ENCODE data around the genes FOXN4, UBE3B and TRPV4.

DNA sequence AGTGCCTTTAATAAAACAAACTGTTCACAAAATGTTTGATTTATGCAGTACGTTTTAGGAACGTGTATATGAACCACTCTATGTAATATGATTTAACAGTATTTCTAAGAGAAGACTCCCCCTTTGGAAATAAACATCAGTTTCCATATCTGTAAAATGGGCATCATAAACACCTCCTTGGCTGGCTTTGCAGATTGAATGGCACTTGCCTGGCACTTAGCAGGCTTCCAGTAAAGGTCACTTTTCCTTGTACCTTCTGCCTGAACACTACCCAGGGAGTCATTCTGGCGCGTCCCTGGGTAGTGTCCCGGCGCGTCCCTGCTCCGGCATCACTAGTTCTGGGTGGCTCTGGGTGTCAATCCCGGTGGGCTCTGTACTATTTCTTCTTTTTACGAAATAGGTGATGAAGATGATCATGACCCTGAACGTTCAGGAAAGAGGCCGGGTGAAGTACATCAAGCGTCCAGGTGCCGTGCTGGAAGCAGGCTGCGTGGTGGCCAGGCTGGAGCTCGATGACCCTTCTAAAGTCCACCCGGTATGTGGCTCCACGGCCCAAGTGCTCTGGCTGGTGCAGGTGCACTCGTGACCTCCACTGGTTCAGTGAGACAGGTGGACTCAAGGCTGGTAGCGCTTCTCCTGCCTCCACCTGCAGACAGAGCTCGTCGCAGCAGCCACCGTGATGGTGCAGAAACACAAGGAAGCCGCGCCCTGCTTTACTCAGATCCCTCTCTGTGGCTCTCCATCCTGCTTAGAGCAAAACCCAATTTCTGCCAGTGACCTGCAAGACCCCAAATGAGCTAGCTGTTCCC is 85.0 kb downstream of the ACACB start:
- PRO-cap, 2 experiments: no peak in any of the 2 experiments

DNA sequence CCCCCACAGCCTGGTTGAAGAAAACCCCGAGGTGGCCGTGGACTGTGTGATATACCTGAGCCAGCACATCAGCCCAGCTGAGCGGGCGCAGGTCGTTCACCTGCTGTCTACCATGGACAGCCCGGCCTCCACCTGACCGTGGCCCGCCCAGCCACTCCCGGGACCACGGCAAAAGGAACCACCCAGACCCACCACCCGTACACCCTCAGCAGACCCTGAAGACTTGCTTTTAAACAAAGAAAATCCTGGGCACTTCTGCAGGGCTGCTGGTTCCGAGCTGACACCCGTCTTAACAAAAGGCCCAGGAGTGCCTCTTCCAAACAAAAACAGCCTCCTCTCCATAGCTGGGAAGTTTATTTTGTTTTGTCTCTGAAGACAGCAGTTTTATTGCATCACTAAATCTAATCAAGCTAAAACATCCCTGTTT is 42.8 kb downstream of the FOXN4 start:
- PRO-cap, 2 experiments: peak in 2 of 2 experiments; most common minus-strand start position 157 of the sequence (in 2)

DNA sequence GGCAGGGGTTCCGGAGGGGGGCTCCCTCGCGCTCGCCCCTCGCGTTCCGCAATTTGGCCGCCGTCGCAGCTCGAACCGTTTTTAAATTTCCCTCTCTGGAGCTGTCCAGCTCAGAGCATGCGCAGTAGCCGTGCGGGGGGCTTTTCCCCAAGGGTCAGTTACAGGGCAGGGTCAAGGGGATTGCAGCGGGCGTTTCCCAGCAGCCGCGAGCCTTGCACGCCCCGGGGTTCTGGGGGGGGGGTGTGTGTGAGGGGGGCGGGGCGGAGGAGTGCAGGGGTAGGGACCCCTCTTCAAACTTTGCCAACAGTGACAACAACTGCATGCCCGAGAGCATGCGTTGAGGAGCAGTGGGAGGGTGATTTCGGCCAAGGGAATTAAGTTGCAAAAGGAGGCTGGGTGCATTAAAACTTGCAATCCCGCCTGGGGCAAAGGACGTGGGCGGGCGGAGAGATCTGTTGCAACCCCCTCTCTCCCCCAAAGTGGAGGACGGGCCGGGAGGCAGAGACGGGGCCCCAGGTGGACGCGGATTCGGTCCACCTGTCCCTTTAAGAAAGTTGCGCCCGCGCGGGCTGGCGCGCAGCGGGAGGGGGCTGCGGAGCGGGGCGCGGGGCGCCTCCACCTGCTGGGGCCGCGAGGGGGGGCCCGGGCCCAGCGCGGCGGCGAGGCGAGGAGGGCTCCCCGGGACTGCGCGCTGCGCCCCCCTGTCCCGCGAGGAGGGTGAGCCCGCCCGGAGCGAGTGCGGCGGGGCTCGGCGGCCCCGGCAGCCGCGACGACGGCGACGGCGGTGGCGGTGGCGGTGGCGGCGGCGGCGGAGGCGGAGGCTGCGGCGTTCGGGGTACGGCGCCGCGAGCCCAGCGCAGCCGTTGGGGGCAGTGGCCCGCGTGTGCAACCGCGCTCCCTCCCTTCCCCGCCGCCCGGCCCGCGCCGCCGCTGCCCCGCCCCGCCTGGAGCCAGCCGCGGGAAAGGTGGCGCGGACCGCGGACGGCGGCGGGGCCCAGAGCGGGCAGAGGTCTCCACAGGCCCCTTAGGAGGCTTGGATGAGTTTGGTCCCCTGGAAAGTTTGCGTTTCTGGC is at the start of gene FOXN4:
TSS of gene FOXN4 (minus strand) at position 119 of the 1,073 bp plus-strand sequence.
- PRO-cap, 2 experiments: no peak in any of the 2 experiments

DNA sequence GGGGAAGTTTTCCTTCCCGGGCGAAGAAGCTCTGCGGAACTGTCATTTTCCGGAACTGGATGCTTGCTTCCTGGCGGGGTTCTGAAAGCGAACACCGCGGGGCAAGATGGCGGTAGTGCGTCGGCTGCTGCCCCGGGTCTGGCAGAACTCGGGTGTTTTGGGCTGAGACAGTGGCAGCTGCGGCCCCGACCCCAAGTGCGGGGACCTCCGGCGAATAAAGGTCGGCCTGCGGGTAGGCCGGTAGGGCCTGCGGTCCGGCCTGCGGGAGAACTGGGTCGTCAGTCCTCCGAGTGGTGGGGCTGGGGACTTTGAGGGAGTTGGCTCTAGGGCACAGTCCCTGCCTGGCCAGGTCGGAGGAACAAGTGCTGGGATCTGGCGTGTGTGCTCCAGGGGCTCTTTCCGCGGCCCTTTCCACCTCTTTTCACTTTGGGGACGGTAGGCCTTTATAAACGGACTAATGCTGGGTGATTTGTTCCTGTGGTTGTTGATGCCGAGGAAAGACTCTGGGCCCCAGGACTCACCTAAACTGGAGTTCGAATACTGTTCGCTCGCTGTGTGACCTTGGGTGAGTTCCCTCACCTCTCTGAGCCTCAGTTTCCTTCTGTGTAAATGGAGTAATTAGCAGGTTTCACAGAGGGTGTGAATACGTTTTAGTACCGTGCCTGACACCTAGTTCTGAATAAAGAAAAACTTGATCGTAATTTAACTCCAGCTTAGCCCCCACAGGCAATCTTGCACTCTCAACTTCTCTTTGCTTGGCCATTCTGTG is at the start of gene UBE3B:
TSS of gene UBE3B (plus strand) at position 90 of the 769 bp plus-strand sequence.
- PRO-cap, 2 experiments: peak in 2 of 2 experiments; most common plus-strand start position 94 of the sequence (in 2)

GRCh38 chr12:109553414-109553709 is 19.9 kb downstream of the MMAB start:
- PRO-cap, 2 experiments: no peak in any of the 2 experiments

GRCh38 chr12:109625006-109625585 is 51.5 kb downstream of the MVK start:
- PRO-cap, 2 experiments: no peak in any of the 2 experiments

- PRO-cap, 2 experiments: no peak in any of the 2 experiments
Observed at GRCh38 chr12:109681884-109682329, 31.7 kb upstream of the FAM222A start.

GRCh38 chr12:109833045-109833808 is at the start of gene TRPV4:
TRPV4 (minus strand) TSS chr12:109833398.
- PRO-cap, 2 experiments: no peak in any of the 2 experiments

GRCh38 chr12:109908214-109908787 is 8.2 kb downstream of the TCHP start:
- PRO-cap, 2 experiments: no peak in any of the 2 experiments

DNA sequence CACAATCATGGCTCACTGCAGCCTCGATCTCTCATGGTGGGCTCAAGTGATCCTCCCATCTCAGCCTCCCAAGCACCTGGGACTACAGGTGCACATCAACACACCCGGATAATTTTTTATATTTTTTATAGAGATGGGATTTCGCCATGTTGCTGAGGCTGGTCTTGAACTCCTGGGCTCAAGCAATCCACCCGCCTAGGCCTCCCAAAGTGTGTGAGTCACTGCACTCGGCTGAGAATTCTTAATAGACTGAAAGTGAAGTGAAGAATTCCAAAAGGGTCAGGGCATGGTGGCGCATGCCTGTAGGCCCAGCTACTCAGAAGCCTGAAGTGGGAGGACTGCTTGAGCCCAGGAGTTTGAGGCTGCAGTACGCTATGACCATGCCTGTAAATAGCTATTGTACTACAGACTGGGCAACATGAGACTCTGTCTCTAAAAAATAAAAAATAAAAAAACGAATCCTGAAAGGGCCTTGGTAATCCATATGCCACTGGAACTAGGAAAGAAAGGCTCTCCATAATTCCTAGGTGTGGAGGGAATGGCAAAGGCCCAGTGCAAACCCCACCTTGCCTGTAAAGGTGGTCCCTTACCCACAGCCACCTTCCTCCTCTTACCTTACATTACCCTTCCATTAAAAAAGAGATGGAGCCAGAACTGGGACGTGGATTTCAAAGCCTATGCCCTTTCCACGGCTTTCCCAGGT is 43.8 kb downstream of the TCHP start:
- PRO-cap, 2 experiments: no peak in any of the 2 experiments

GRCh38 chr12:110000525-110000956 is 1.3 kb downstream of the ANKRD13A start:
- PRO-cap, 2 experiments: no peak in any of the 2 experiments

DNA sequence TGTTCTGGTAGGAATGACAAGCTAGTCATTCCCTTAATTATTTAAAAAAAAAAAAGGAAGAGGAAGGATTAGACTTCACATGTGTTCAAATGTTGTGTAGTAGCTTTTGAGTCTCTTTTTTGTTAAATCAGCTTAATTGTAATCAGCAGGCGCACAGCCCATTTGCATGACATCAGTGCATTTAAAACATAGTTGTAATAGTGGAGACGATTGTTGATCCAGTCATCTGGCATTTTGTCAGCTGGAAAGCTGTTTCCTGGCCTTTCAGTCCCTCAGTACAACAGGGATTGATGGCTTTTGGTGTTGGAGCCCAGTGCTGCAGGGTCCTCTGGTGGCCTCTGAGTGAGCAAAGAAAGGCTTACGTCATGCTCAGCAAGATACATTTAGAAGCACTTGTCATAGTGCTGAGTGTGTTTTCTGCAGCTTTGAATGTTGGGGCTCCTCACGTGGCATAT is 23.9 kb downstream of the C12orf76 start:
- PRO-cap, 2 experiments: no peak in any of the 2 experiments

GRCh38 chr12:110027602-110028153 is 20.6 kb downstream of the C12orf76 start:
- PRO-cap, 2 experiments: no peak in any of the 2 experiments

GRCh38 chr12:110028272-110028734 is 20.0 kb downstream of the C12orf76 start:
- PRO-cap, 2 experiments: no peak in any of the 2 experiments

DNA sequence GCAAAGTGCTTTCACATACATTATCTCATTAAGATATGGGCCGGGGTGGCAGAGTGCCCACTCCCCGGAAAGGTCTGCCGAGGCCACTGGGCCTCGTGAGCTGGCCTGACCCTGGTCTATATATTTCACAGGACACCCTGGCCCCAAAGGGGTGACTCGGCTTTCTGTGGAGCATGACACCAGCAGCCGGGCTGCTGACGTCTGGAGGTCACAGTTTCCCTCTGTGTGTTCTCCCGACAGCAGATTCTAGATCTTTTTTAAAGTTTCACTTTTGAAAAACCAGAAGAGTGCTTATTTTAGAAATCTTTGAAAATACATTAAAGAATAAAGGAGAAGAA is 27.8 kb upstream of the ATP2A2 start:
- PRO-cap, 2 experiments: no peak in any of the 2 experiments

GRCh38 chr12:110270259-110271154 is 10.5 kb upstream of the ATP2A2 start:
- PRO-cap, 2 experiments: no peak in any of the 2 experiments

DNA sequence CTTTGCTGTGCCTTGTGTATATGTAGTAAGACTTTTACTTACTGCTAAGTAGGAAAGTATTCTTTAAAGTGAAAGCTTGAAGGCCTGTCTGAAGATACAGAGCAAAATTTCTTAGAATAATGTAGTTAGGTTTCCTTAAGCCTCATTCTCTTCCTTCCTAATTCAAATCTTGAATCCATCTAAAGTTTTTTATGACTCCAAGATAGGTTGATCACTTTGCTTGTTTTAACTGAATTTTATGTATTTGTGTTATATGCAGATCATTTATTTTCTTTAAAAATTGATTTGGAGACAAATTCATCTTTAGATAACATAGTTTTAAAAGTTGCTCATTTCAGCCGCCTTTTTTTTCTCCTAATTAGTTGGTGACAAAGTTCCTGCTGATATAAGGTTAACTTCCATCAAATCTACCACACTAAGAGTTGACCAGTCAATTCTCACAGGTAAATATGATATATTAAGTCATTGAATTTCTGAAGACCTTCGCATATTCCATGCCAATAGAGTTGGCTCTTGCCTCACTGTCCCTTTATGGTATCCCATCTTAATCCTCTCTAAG is 41.7 kb downstream of the ATP2A2 start:
- PRO-cap, 2 experiments: no peak in any of the 2 experiments

DNA sequence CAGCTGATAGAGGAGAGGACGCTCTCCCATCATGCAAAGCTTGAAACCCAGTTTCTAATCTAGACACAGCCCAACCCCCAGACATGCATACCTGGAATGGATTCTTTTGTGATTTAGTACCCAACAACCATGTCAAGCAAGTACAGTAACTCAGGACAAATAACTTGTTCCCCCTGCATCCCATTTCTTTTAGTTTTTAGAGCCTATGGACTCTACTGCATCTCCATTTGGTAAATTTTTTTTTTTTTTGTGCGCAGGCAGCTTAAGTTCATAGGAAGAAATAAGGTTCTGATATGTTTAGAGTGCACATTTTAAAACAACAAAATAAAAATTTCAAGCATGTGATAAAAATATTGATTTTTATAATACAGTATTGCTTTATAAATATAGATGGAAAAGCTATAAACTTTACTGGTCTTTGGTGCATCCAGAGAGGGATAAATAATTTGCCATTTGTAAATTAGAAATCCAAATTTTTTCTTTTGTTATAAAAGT is 31.8 kb downstream of the RAD9B start:
- PRO-cap, 2 experiments: no peak in any of the 2 experiments

- PRO-cap, 2 experiments: no peak in any of the 2 experiments
Observed at GRCh38 chr12:110535795-110536527, 33.8 kb downstream of the RAD9B start.

DNA sequence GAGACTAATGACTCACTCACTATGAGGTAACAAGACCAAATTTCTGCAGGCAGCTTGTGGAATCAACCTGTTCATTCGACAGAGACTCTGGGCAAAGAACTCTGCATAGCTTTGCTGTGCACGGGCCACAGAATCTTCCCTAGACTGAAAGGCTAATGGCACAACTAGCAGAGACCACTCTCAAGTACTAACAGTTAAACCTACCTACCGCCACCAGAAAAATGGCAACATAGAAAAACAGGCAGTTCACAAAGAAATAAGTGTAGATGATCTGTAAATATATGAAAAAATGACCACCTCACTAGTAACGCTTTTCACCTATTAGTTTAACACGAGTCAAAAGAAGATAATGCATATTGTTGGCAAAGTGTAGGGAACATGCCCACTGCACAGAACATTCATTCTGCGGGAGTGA is 36.5 kb downstream of the PPTC7 start:
- PRO-cap, 2 experiments: no peak in any of the 2 experiments